PFSK-1 (cell line): ENCODE results near the genes AGPAT2, PHPT1, ENTPD2 and RNF208.

- RRBS, result no CpG with 5 or more reads among the region's 26 CpGs
Measured at GRCh38 chr9:136571834-136572932, 26.3 kb upstream of the NOTCH1 start.

DNA sequence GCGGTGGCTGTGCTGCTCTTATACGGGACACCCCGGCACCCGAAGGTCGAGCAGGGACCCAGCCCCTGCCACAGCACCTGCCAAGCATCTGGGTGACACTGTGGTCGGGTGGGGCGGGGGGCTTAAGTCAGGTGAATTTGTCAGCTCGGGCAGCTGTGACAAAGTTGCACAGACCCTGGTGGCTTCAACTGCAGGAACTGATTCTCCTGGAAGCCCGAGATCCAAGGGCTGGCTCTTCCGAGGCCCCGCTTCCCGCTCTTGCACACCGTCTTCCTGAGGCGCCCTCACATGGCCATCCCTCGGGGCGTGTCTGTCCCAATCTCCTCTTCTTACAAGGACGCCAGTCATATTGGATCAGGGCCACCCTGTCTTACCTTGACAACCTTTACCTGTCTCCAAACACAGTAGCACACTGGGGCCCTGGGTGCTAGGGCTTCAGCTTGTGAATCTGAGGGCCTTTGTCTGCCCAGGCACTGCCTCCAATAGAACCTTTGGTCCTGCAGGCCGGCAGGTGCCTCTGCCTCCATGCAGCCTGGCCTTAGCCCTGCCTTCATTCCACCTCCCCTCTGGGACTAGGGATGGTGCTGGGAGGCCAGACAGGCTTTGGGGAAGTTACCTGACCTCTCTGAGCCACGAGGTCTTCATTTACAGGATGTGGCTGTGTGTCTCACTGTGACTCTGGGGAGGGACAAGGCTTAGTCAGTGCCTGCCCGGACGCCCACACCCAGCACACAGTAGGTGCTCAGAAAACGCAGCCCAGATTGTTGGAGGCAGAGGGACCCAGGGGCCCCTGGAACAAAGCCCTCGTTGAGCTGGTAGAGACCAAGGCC is 47.3 kb upstream of the EGFL7 start:
- RRBS, result 93% methylated on average over 3 of the region's 23 CpGs

GRCh38 chr9:136619664-136620290 is 42.9 kb upstream of the EGFL7 start:
- RRBS, result 42% methylated on average over 13 of the region's 23 CpGs

DNA sequence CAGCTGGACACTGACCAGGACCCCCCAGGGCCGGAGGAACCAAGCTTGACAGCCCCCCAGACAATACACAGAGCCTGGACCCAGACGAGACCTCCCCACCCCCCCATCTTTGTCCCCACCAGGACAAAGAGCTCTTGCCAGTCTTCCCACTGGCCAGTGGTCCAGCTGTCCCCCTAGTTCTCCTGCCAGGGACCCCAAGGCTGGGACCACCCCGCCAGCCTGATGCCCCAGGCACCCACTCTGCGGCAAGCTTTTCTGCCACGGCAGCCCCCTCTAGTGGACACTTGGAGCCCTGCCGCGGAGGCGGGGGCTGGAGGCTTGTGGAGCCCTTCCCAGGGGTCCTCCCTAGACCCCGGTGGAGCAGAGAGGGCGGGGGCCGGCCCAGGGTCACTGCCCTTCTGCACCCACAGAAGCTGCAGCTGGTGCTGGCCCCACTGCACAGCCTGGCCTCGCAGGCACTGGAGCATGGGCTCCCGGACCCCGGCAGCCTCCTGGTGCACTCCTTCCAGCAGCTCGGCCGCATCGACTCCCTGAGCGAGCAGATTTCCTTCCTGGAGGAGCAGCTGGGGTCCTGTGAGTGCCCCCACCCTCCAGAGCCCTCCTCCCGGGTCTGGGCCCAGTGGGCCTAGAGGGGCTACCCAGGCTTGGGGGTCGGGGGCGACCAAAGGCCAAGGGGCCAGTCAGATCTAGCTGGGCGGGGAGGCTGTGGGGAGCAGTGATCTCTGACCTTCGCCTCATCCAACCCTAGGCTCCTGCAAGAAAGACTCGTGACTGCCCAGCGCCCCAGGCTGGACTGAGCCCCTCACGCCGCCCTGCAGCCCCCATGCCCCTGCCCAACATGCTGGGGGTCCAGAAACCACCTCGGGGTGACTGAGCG is 9.0 kb downstream of the EGFL7 start:
- RRBS, result 58% methylated on average over 3 of the region's 29 CpGs

DNA sequence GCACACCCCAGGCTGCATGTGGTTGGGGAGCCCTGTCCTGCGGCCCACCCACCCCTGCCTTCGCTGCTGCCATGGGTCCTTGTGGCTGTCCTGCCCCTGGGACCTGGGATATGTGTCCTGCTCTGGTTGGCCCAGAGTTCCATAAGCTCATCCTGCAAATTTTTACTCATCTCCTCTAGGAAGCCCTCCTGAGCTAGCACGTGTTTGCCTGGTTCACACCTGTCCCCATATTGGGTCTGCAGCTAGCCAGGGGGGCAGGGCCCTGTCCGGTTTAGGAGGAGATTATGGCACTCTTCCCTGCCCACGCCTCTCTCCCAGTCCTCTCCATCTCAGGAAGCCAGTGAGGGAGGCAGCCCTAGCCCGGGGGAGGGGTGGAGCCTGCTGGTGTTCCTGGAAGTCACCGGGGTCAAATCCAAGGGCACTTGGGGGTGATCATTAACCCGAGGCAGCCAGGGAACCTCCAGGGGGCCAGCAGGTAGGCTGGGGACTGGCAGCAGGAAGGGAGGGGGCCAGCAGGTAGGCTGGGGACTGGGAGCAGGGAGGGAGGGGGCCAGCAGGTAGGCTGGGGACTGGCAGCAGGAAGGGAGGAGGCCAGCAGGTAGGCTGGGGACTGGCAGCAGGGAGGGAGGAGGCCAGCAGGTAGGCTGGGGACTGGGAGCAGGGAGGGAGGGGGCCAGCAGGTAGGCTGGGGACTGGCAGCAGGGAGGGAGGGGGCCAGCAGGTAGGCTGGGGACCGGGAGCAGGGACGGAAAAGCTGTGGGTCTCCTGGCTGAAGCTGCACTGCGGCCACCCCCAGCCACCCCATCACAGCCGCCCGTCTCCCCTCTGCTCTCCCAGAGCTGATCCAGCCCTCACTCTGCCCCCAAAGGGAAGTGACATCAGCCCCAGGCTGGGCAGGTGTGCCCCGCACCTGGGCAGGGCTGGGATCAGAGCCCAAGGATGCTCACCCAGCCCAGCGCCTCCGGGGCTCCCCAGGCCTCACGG is 12.1 kb downstream of the AGPAT2 start:
- RRBS, result 41% methylated on average over 2 of the region's 17 CpGs

- RRBS, result 15% methylated on average over 49 of the region's 137 CpGs
Measured at GRCh38 chr9:136686543-136687870, at the start of gene AGPAT2. Gene AGPAT2 (minus strand): TSS chr9:136687457.

GRCh38 chr9:136827213-136828188 is 14.8 kb upstream of the AJM1 start:
- RRBS, result 96% methylated on average over 4 of the region's 24 CpGs

GRCh38 chr9:136835474-136836091 is 6.7 kb upstream of the AJM1 start:
- RRBS, result no CpG with 5 or more reads among the region's 26 CpGs

DNA sequence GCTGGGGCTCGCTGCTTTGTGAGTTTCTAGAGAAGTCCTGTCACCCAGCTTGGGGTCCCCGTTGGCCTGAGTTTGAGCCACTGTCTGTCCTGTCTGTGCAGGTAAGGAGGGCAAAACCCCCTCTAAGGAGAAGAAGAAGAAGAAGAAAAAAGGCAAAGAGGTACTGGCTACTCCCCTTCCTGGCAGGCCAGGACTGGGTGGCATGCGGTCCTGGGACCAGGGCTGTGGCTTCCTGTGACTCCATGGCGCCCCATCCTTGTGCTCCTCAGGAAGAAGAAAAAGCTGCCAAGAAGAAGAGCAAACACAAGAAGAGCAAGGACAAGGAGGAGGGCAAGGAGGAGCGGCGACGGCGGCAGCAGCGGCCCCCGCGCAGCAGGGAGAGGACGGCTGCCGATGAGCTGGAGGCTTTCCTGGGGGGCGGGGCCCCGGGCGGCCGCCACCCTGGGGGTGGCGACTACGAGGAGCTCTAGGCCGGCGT is 2.2 kb upstream of the AJM1 start:
- RRBS, result 59% methylated on average over 6 of the region's 21 CpGs

DNA sequence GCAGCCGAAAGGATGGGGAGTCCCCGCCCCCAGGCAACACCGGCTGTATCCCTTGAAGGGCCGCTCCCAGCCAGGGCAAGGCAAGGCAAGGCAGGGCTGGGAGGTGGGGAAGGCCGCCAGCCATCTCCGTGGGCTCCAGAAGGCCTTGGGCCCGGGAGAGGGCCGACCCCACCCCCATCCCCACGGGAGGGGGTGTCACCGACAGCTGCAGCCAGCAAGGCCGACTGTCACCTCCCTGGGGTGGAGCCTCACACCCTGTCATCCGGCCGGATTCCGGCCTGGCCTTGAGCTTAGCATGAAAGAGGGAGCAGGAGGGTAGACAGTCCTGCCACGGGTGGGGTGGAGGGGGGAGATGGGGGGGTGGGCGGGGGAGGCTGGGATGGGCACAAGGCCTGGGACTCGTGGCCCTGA is 381 bp downstream of the AJM1 start:
- RRBS, result 4% methylated on average over 6 of the region's 17 CpGs

DNA sequence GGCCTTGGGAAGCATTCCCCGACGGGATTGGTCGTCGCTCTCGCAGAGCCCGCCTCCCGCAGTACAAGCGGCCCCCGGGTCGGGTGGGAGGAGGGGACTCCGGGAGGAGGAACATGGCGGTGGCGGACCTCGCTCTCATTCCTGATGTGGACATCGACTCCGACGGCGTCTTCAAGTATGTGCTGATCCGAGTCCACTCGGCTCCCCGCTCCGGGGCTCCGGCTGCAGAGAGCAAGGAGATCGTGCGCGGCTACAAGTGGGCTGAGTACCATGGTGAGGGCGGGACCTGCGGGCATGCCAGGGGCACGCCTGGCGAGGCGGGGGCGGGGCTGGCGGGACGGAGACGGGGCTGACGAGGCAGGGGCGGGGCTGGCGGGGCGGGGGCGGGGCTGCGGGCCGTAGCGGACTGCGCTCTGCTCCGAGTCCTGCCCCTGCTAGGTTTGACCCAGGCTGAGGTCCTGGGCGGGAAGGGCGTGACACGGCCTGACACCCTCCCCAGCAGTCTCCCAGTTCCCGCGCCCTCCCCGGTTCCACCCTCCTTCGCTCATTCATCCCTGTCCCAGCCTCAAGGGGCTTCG is at the start of gene PHPT1:
PHPT1 (plus strand) TSS at position 92 of the 578 bp plus-strand sequence.
- RRBS, result 0% methylated on average over 8 of the region's 53 CpGs

- RRBS, result no CpG with 5 or more reads among the region's 22 CpGs
Measured at GRCh38 chr9:136901427-136902288, 15.3 kb downstream of the TRAF2 start.

- RRBS, result no CpG with 5 or more reads among the region's 7 CpGs
Measured at GRCh38 chr9:137029013-137029361, 950 bp upstream of the ABCA2 start.

GRCh38 chr9:137053605-137054572 is at the start of gene ENTPD2:
Gene ENTPD2 (minus strand): TSS chr9:137054061.
- RRBS, result 66% methylated on average over 91 of the region's 115 CpGs

DNA sequence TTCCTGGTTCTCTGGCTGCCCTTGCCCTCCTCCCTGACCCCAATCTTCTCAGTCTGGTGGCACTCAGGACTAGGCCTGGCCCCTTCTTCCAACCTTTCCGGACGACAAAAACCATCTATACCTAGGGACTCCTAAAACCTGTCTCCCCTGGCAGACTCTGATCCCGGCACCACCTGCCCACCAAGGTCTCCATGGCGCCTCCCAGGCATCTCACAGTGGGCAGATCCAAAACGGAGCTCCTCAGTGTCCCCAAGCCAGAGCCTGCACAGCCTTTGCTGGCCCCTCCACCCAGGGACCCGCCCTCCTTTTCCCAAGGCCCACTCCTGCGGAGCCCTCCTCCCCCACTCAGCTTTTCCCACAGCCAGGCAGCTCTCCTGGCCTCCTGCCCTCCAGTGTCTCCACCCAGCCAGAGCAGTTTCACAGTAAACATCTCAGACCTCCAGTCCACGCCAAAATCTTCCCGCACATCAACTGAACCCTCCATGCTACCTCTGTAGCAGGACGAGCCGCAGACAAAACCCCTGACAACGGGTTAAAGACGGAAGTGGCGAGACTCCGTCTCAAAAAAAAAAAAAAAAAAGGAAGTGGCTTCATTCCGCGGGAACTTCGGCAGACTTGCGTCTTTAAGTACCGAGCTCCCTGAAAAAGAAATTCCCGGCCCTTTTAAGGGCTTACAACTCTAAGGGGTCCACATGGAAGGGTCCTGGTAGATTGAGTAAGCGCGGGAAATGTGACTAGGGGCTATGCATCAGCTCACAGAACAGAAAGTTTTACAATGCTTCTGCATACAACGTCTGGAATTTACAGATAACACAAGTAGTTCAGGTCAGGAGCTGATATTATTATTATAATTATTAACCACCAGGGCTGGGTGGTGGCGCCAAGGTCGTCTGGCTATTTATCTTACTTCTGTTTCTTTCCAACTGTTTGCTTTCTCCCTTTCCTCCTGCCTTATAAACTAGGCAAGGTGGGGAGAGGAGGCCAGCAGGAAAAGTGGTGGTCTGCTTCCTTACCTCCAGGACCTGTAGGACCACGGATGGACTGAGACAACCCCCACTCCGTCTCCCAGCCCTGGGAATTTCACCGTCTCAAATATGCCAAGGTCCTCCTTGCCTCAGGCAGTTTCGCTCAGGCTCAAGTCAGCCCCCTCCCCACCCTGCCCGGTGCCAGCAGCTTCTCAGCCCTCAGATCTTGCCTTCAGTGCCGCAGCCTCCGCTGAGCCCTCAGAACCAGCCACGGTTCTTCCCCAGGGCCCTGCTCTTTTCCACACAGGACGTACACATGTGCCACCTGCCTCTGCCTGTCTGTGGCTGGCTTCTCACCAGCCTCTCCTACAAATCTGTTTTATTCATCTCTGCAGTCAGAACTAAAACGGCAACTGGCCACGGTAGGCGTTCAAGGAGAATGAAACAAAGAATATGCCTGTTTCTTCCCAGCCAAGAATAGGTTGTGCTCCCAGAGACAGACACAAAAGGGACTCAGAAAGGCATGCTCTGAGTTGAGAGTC is 11.3 kb upstream of the GRIN1 start:
- RRBS, result no CpG with 5 or more reads among the region's 38 CpGs

GRCh38 chr9:137221364-137222165 is 475 bp downstream of the RNF208 start:
- RRBS, result 73% methylated on average over 47 of the region's 72 CpGs

- RRBS, result 83% methylated on average over 33 of the region's 85 CpGs
Measured at GRCh38 chr9:137222166-137222905, at the start of gene RNF208. Gene RNF208 (minus strand): TSS chr9:137222240.

DNA sequence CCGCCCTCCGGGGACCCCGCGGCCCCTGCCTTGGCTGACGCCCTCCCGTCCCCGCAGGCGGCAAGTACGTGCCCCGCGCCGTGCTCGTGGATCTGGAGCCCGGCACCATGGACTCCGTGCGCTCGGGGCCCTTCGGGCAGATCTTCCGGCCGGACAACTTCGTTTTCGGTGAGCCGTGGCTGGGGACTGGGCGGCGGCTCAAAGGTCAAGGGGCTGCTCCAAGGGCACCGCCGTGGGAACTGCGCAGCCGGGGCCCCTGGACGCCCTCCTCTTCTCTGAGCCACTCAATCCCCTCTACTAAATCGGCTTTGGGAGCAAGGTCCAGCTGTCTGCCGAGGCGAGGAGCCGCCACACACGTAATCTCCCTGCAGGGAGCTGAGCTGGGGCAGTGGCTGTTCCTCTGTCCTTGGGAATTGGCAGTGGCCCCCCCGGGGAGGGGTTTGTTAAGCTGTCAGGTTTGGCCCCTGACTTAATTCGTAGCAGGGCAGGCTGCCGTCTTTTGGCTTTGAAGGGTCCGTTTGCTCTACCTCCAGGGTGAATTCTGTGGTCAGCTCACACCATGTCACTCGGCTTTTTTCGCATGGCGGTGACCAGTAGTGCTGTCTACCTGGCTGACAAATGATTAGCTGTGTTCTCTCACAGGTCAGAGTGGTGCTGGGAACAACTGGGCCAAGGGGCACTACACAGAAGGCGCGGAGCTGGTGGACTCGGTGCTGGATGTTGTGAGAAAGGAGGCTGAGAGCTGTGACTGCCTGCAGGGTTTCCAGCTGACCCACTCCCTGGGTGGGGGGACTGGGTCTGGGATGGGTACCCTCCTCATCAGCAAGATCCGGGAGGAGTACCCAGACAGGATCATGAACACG is 998 bp downstream of the TUBB4B start:
- RRBS, result 1% methylated on average over 23 of the region's 47 CpGs

DNA sequence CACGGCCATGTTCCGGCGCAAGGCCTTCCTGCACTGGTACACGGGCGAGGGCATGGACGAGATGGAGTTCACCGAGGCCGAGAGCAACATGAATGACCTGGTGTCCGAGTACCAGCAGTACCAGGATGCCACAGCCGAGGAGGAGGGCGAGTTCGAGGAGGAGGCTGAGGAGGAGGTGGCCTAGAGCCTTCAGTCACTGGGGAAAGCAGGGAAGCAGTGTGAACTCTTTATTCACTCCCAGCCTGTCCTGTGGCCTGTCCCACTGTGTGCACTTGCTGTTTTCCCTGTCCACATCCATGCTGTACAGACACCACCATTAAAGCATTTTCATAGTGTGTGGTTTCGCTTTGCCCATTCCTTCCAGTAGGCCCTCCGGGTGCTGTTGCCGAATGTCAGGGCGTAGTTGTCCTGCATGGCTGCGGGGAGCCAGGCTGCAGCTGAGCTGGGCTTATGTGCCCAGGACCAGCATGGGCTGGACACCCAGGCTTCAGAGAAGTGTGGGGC is 2.3 kb downstream of the TUBB4B start:
- RRBS, result no CpG with 5 or more reads among the region's 17 CpGs

GRCh38 chr9:137272994-137273893 is 4.3 kb upstream of the TOR4A start:
- RRBS, result 94% methylated on average over 3 of the region's 22 CpGs